Sciatic nerve (tissue), 1 donor: ENCODE measurements around a stretch of chr3.

GRCh38 chr3:150543902-150544724 lies 2.2 kb downstream of the SERP1 start:
- PRO-cap = no peak

GRCh38 chr3:150552148-150552596 lies 5.6 kb downstream of the EIF2A start:
- PRO-cap = no peak

DNA sequence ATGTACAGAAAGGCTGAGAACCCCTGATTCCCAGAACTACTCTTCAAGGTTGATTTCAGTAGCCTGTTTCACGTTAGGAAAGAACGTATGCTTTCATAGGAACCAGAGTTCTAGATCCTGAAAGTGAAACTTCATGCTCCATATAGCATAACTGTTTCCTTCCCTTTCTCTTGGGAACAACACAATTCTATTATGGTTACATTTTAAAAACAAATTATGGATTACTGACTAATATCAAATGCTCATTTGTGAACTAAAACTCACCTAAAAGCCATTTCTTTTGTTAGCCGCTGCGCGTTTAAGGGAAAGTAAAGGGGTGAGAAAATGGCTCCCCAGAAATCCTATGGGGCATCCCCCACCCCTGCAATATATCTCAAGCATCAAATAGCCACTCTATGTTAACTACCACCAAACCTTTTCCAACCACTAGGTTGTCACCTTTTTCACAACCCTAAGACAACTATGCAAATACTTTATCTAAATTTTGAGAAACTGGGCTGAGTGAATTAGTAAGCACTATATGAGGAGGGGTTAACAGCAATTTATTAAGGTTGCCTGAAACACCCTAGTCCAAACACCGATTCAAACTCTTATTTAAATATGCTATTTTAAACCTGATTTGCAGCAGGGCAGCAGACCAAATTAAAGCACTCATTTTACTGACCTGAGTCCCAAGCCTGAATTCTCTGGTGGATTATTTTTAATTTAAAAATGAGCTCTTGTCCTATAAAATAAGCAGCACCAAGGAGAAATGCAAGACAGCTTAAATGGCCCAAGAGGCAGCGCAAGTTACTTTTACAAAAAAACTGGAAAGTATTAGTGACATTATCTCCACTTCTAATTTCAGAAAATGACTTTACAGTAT lies 2.3 kb downstream of the SIAH2 start:
- PRO-cap = no peak

- PRO-cap = no peak
Observed at GRCh38 chr3:152236791-152237191, 31.9 kb upstream of the MBNL1 start.

GRCh38 chr3:152270843-152271356 lies 2.2 kb downstream of the MBNL1 start:
- PRO-cap = no peak

DNA sequence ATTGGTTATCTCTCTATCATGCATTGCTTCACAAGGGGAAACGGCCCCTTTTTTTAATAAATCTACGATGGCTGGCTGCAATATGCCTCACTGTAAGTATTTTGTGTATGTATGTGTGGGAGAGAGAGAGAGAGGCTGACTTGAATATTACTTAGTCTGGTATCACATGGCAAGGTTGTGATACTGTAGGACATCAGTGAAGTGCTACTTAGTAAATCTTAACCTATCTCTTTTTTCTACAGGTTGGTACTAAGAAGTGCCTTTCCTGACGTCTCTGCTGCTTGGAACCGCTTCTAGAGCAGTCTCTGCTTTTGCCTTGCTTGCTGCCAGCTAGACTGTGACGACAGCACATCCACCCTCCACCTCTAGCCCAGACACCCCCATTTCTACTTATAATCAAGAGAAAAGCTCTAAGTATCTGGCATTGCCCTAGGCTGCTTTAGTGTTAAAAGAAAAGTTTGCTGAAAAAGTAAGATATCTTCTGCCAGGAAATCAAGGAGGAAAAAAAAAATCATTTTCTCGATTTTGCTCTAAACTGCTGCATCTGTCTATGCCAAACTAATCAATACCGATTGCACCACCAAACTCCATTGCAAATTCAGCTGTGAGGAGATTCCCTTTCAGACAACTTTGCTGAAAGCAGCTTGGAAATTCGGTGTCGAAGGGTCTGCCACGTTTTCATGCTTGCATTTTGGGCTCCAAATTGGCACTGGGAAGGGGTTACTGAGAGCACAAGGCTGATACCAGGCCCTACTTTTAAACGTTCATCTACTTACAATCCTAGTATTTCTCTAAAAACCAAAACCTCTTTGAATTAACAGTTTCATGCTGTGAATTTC lies 30.7 kb downstream of the MBNL1 start:
- PRO-cap = unidirectional peak, minus-strand start at position 295 of the sequence

- PRO-cap = no peak
Observed at GRCh38 chr3:152300002-152300754, 31.4 kb downstream of the MBNL1 start.

GRCh38 chr3:152309834-152310625 lies 41.3 kb downstream of the MBNL1 start:
- PRO-cap = no peak

DNA sequence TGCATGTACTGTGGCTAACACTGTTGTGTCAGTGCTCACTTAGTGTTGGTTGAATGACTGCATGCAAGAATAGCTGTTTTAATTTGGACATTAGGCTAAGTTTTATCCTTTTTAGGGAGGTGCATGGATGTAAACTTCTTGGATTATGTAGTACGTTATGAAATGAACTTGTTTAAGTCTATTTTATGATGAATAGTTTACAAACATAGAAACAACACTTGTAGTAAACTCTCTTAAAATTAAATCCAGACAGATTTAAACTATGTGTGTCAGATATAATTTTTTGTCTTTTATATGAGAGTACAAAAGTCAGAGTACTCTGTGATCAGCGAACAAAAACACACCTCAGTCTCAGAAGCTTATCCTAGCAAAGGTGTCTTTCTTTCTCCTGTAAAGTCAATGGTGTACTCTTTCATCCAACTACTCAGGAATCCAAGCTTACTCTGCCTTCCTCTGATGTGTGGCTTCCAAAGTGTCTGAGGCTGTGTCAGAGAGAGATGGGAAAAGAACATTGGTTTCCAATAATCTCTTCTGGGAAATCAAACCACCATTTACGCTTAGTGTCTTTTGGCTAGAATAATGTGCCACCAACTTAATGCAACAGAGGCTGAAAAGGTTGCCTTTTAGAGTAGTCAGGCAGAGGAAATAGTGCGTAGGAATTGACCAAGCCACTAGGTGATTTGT lies 84.2 kb downstream of the MBNL1 start:
- PRO-cap = no peak

DNA sequence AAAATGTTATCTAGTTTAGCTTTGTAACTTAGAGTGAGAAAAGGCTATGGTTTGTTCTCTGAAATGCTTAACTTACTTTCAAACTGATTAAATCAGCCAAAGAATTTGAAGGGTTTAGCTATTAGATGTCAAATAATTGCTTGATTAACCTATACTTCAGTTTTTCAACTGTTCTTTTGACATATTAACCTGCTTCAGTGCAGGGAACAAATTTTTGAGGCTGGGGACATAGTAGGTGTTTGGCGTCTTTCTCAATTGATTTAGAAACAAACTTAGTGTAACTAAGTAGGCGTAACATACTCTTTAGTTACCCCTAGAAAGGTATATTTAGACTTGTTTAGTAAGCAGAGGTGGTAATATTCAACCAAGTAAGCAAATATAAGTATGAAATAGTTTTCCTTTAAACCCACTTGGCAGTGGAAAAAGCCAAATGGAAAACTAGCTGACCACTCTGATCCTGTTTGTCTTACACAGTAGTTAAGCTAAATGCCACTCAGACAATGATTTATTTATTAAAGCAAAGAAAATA lies 113.1 kb downstream of the MBNL1 start:
- PRO-cap = no peak

- PRO-cap = no peak
Observed at GRCh38 chr3:153028173-153028938, 133.7 kb upstream of the RAP2B start.

DNA sequence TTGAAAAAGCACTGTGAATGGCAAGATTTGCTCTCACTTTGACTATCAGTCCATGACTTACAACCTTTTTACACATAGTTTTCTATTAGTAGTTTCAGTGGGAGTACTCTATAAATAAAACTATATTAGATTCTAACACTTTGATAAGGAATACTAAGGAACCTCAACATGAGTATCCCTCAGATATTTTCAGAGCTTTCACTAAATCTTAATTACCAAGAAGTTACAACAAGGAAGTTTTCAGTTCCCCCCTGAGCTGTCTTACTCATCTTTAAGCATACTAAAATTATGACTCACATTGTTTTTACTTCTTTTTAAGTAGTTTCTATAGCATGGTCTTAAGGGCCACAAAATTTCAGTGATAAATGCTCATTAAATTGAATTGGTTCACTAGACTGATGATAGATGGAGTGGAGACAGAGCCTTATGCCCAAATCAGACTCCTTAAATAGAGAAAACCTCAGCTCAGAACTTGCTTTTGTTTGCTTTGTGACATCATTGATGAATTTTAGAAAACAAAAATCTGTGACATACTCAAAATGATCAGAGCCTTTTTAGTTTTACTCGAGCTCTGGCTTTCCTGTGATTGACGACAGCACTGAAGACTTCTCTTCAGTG lies 31.5 kb upstream of the RAP2B start:
- PRO-cap = no peak

DNA sequence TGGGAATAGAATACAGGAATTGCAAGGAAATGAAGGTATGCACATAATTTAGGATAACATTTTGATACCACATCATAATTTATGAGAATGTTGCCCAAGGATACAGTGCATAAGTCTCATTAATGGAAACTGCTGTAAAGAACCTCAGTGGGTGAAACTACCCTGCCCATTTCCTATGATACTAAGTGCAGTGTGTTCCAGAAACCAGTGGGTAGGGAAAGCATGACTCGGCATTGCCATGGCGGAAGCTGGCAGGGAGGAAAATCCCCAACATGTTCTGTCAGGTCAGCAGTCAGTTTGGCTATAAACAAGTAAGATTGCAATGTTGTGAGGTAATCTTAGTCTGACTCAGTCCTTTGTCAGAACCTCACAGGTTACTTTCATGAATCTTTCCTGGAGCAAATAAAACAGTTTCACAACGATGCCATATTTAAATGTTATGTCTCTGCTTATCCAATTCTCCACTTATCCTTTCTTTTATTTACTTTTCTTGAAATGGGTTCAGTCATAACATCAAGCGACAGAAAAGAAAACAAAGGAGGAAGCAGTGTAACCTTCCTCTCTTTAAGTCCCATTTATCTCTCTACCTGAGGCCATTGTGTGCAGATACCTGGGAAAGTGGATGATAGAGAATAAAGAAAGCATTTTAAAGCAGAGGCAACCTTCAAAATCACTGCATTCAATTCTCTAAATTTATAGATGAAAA lies 23.3 kb upstream of the RAP2B start:
- PRO-cap = no peak

GRCh38 chr3:153159039-153159330 lies 3.0 kb upstream of the RAP2B start:
- PRO-cap = no peak

DNA sequence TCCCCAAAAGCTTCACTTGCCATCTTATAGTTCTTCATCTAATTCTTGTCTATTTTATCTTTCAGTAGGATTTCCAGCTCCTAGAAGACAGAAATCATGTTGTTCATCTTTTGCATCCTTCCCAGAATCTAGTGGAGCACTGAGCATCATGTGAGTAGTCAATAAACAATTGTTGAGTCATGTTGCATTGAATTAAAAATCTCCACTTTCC lies 85.3 kb downstream of the RAP2B start:
- PRO-cap = no peak

GRCh38 chr3:153621998-153622278 lies 459.9 kb downstream of the RAP2B start:
- PRO-cap = no peak

DNA sequence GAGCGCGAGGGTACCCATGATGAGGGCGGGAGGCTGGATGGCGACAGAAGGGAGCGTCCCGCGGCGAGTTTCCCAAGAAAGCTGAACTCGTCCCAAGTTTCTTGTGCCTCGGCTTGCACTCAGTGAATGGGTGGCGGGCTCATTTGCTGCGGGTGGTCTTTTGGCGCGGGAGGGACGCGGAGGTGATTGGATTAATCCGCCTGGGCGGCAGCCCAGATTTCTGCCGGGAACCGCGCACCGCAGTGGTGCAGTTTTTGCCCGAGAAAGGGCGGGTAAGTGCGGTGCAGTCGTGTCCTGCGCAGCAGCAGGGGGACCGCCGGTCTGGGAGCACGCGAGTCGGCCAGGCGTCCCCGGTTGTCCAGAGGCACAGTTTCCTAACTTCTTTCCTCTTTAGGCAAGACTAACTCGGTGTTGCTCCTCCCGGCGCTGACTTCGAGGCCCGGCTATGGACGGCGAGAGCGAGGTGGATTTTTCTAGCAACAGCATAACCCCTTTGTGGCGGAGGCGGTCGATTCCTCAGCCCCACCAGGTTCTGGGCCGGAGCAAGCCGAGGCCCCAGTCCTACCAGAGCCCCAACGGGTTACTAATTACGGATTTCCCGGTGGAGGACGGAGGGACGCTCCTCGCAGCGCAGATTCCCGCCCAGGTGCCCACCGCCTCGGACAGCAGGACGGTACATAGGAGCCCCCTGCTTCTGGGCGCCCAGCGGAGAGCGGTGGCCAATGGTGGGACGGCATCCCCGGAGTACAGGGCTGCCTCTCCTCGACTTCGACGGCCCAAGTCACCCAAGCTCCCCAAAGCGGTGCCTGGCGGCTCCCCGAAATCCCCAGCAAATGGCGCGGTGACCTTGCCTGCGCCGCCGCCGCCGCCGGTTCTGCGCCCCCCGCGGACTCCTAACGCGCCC lies 610 bp downstream of the ARHGEF26 start:
- PRO-cap = unidirectional peak, plus-strand start at position 299 of the sequence; unidirectional peak, minus-strand start at position 876 of the sequence

DNA sequence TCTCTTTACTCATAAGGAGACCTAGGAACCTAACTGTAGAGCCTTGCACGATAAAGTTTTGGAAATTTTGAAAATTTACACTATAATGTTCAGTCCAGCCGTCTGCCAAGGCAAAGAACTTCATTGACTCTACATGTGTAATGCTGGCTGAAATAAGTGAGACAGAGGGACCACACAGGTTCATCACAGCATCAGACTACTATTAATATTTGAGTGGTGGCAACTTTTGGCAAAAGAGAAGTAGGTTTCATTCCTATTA lies 15.8 kb upstream of the DHX36 start:
- PRO-cap = no peak

DNA sequence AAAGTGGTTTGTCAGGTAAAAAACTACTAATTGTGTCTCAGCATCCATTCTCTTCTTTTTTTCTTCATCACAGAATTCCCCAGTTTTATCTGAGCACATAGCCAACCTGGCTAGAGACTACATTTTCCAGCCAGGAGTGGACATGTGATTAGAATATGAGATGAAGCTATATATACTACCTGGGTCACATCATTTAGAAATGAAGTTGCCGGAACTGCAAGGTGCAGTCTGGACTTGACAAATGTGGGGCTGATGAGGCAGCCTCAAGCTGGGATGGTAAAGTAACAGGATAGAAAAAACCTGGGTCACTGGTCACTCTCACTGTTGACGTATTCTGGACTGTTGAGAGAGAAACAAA lies 99.6 kb downstream of the STRIT1 start:
- PRO-cap = no peak

DNA sequence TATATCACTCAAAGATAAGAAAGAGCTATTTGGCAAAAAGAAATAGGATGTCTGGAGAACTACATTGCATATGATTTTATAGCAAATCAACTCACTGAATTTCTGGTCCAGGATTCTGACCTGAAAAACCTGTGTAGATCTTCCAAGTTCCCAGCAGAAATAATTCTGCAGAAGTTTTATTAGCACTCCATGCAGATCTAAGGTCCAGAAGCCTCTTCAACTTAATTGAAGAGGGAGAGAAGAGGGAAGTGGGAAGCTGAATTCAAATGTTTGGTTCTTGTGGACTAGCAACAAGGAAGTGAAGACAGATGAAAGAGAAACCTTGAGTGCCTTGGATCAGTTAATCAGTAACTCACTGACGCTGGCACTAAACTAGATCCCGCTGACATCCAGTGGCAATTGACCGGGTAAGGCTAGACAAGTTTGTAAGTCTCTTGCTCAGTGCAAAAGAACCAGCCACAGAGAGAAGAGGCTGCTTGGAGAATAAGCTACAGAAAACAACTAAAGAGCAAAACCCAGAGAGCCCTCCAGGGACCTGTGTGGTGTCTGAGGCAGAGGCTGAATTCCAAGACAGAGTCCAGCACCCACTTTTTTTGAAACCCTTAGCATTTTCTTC lies 7.1 kb downstream of the PLCH1 start:
- PRO-cap = bidirectional peak, plus-strand start at position 398 of the sequence, minus-strand start at position 161 of the sequence